GM12878 (cell line): ENCODE measurements around a stretch of chr15.

DNA sequence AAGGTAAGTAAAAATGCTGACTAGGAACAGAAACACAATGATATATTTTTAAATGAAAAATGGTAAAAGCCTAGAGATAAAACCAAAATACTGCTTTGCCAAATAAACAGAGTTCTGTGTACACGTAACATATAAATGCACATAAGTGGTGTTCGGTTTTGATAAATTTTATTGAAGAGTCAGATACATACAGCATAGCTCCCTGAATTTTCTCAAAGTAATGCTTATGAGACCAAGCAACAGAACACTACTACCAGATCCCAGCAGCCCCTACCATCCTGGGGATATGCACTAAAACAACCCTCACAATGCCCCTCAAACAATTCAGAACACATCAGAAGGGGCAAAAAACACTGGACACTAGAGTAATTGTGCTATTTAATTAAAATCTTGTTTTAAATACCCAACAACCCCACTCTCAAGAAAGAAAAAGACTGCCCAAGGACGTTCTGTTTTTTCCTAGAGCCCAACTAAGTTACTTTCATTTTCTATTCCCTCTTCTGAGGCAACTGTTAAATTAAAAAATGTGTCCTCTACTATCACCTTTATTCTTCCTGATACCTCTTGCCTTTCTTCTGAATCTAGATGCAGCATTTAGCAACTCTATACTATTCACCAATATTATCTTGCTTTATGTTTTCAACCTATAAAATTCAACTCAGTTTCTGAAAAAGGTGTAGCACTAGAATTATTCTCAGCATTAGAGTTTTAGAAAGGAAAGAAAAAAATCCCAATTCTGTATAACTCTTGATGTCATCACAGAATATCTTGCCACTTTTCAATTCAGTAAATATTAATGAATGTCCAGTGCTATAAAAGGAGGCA, 120.9 kb downstream of the ADAM10 start:
- RAMPAGE, long total RNA = no peak
- RRBS, 2 experiments = no CpG with 5 or more reads among the region's 3 CpGs
CAGE:
- cytosol, long polyA minus RNA = no peak
- cytosol, long polyA plus RNA = no peak
- long polyA plus RNA = no peak
- nucleolus, long total RNA = no peak
- nucleus, long polyA plus RNA = no peak
- nucleus, long total RNA = no peak

DNA sequence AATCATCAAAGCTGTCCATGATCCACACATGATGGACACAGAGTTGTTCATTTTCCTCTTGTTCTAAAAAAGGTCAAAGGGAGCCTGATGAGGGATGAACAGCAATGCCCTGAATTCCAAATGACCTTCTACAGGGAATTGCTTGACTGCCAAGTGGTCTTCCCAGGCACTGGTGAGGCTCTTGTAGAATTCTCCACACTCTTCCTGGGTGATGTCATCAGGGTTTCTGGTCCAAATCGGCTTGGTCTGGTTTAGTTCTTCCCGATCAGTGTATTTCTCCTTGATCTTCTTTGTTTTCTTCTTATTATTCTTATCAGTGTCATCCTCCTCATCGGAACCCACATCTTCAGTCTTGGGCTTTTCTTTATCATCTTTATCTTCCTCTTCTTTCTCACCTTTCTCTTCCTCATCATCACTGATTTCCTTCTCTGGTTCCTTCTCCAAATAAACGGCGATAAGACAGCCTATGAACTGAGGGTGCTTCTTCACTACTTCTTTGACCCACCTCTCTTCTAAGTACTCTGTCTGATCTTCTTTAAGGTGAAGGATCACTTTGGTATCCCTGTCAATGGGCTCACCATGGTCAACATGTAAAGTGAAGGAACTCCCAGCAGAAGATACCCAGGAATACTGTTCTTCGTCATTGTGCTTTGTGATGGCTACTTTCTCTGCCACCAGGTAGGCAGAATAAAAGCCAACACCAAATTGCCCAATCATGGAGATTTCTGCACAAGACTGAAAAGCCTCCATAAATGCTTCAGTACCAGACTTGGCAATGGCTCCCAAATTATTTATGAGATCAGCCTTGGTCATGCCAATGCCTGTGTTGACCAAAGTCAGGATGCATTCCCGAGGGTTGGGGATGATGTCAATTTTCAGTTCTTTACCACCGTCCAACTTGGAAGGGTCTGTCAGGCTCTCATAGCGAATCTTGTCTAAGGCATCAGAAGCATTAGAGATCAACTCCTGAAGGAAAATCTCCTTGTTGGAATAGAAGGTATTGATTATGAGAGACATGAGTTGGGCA, 57.1 kb downstream of the ADAM10 start:
- RAMPAGE, long total RNA = no peak
- RRBS, 2 experiments = no CpG with 5 or more reads among the region's 9 CpGs
CAGE:
- cytosol, long polyA minus RNA = no peak
- cytosol, long polyA plus RNA = no peak
- long polyA plus RNA = no peak
- nucleolus, long total RNA = no peak
- nucleus, long polyA plus RNA = no peak
- nucleus, long total RNA = no peak

- RAMPAGE, long total RNA = no peak
- RRBS, 2 experiments = no CpG with 5 or more reads among the region's 2 CpGs
CAGE:
- cytosol, long polyA minus RNA = no peak
- cytosol, long polyA plus RNA = no peak
- long polyA plus RNA = no peak
- nucleolus, long total RNA = no peak
- nucleus, long polyA plus RNA = no peak
- nucleus, long total RNA = no peak
These were observed 17.8 kb downstream of the ADAM10 start for GRCh38 chr15:58731729-58732103.

DNA sequence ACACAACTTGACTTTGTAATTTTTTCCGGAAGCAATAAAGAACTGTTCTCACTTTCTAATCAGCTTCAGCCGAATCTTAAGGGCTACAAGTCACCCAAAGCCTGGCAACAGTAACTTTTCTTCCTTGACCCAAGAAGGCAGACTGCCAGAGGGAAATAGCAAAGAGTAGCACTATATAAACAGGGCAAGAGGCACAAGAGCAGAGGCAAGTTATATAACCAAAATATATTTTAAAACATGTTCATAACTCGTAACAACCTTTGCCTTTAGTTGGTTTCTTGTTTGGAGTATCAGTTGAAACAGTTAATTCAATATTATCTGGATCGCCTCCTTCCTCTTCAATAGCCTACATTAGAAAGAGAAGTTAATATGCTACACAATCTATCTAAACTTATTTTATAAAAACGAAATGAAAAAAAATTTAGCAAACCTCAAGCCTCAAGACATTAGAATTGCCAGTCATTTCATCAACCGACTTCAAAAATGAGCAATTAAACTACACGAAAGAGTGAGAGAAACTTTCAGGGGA, 1.3 kb downstream of the SLTM start:
- RAMPAGE, long total RNA = no peak
- RRBS, 2 experiments = no CpG with 5 or more reads among the region's 7 CpGs
CAGE:
- cytosol, long polyA minus RNA = no peak
- cytosol, long polyA plus RNA = no peak
- long polyA plus RNA = no peak
- nucleolus, long total RNA = no peak
- nucleus, long polyA plus RNA = no peak
- nucleus, long total RNA = no peak

GRCh38 chr15:58988252-58988542, 734 bp downstream of the RNF111 start:
- RAMPAGE, long total RNA = no peak
- RRBS, 2 experiments = no CpG with 5 or more reads among the region's 16 CpGs
CAGE:
- cytosol, long polyA minus RNA = no peak
- cytosol, long polyA plus RNA = no peak
- long polyA plus RNA = no peak
- nucleolus, long total RNA = no peak
- nucleus, long polyA plus RNA = no peak
- nucleus, long total RNA = no peak

DNA sequence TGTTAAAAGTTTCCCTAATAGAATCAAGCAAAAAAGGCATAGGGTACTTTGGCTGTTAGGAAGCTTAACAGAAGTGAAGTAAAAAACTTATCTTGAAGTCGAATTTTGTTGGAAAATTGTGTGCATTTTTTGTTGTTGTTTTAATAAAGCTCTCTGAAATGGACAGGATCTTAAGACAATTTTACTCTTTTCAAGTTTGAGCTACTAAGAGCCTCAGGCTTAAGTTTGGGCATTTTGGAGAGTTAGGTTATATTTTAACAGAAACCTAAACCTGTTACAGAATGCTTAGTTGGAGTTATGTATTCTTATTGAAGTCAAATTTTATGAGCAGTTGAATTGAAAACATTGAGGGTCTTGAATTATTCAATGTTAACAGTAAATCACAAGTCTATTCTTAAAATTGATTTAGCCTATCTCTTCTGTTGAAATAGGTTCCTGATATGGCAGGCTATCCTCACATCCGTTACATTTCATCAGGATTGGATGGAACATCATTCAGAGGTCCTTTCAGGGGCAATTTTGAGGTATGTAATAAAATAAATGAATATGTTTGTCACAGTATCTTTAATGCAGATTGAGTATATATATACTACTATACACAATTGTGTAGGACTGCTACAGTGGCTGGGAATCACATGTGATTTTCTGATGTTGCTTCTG, 15.6 kb upstream of the CCNB2 start:
- RAMPAGE, long total RNA = no peak
- RRBS, 2 experiments = no CpG with 5 or more reads among the region's 2 CpGs
CAGE:
- cytosol, long polyA minus RNA = no peak
- cytosol, long polyA plus RNA = no peak
- long polyA plus RNA = no peak
- nucleolus, long total RNA = no peak
- nucleus, long polyA plus RNA = no peak
- nucleus, long total RNA = no peak

GRCh38 chr15:59169201-59170034, 37.2 kb upstream of the LDHAL6B start:
- RAMPAGE, long total RNA = no peak
- RRBS, 2 experiments = no CpG with 5 or more reads among the region's 8 CpGs
CAGE:
- cytosol, long polyA minus RNA = no peak
- cytosol, long polyA plus RNA = no peak
- long polyA plus RNA = no peak
- nucleolus, long total RNA = no peak
- nucleus, long polyA plus RNA = no peak
- nucleus, long total RNA = no peak

GRCh38 chr15:59189317-59190019, 17.2 kb upstream of the LDHAL6B start:
- RAMPAGE, long total RNA = no peak
- RRBS, 2 experiments = no CpG with 5 or more reads among the region's 12 CpGs
CAGE:
- cytosol, long polyA minus RNA = no peak
- cytosol, long polyA plus RNA = no peak
- long polyA plus RNA = no peak
- nucleolus, long total RNA = no peak
- nucleus, long polyA plus RNA = no peak
- nucleus, long total RNA = no peak

GRCh38 chr15:59199921-59200617, 6.6 kb upstream of the LDHAL6B start:
- RAMPAGE, long total RNA = no peak
- RRBS, 2 experiments = no CpG with 5 or more reads among the region's 6 CpGs
CAGE:
- cytosol, long polyA minus RNA = no peak
- cytosol, long polyA plus RNA = no peak
- long polyA plus RNA = no peak
- nucleolus, long total RNA = no peak
- nucleus, long polyA plus RNA = no peak
- nucleus, long total RNA = no peak

DNA sequence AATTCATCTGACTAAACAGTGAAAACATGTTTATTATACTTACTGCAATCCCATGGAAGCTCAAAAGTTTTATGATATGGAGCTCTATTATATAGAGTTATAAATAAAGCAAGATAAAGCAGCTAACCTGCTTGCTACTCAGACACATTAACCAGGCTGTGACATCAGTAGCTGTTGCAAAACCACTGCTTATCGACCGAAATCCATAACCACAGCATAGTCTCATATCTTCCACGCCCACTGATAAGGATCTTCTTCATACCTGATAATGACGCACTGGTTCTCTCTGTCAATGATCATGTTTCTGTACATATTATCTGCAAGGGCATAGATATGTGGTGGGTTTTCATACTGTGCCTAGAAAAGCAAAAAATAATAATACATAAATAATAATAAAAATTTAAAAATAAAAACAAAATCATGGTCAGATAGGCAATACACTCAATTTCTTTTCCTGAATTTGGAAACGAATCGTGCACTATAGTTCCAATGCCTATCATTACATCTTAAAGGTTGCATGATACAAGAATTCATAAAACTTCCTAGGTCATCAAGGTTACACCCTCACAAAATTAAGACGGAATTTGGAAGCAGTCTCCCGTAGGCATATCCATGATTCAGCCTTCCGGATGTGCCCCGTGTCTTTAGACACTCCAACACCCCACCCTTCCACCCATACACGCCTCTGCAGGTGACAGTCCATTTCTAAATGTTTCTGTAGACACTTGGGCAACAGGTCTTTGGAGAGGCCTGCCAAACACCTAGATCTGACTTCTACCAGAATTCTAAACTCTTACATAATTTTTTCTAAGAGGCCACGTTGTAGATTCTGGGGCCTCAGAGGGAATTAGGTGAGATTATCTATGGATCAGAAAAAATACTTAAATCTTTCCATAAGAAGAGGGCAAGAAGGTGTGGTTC, 49.6 kb downstream of the LDHAL6B start:
- RAMPAGE, long total RNA = no peak
- RRBS, 2 experiments = no CpG with 5 or more reads among the region's 12 CpGs
CAGE:
- cytosol, long polyA minus RNA = no peak
- cytosol, long polyA plus RNA = no peak
- long polyA plus RNA = no peak
- nucleolus, long total RNA = no peak
- nucleus, long polyA plus RNA = no peak
- nucleus, long total RNA = no peak

- RAMPAGE, long total RNA = no peak
- RRBS, 2 experiments = no CpG with 5 or more reads among the region's 6 CpGs
CAGE:
- cytosol, long polyA minus RNA = no peak
- cytosol, long polyA plus RNA = no peak
- long polyA plus RNA = no peak
- nucleolus, long total RNA = no peak
- nucleus, long polyA plus RNA = no peak
- nucleus, long total RNA = no peak
These were observed 65.2 kb downstream of the LDHAL6B start for GRCh38 chr15:59271795-59272256.

DNA sequence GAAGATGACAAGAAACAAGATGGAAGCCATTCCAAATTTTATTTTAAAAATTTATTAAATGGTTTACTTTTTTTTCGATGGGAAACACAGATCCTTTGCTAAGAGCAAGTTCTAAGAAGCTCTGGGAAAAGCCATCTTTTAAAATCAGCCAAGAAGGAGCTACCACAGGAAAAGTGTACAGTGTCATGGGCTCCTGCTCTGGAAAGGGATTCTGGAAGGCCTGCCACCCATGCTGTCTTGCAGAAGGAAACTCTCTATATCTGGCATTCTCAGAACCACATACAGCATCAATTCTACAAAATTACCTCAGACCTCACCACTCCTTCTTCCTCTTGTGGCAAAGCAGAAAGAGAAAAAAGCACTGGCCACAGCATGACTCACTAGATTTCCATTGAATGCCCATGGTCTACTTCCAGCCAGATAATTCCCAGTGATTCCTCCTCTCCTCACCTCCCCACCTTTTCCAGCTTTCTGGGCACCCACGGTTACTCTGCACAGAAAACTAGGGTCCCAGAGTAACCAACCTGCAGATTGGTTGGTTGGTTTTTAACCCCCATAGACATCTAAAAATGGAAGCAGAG, 67.4 kb downstream of the LDHAL6B start:
- RAMPAGE, long total RNA = no peak
- RRBS, 2 experiments = no CpG with 5 or more reads among the region's 2 CpGs
CAGE:
- cytosol, long polyA minus RNA = no peak
- cytosol, long polyA plus RNA = no peak
- long polyA plus RNA = no peak
- nucleolus, long total RNA = no peak
- nucleus, long polyA plus RNA = no peak
- nucleus, long total RNA = no peak

DNA sequence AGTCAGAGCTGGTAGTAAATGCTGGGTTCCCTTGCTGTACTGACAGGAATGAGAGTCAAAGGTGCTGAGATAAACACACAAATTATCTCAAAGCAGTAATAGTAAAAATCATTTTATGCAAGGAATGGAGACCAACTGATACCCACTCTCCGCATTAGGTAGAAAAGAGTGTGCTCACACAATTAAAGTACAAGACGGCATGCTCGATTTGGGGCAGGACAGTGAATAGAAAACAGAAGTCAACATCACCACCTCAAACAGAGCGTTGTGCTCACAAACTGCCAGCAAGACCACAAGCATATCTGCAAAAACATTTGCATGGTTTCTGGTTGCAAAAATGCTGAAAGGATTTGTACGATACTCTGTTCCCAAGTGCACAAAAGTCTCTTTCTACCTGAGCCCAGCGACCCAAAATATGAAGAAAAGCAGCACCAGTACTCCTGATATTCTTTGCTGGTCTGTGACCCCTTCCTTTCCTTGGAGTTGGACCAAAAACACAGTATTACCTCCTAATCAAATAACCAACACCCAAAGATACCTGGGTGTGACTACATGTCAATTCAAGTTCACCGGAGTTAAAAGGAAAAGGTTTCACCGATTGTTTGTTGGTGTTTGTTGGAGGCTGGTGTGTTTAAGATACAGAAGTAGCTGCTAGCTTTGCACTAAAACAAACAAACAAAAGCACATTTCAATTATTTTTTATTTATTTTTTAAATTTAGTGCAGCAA, 81.7 kb downstream of the MYO1E start:
- RAMPAGE, long total RNA = no peak
- RRBS, 2 experiments = no CpG with 5 or more reads among the region's 8 CpGs
CAGE:
- cytosol, long polyA minus RNA = no peak
- cytosol, long polyA plus RNA = no peak
- long polyA plus RNA = no peak
- nucleolus, long total RNA = no peak
- nucleus, long polyA plus RNA = no peak
- nucleus, long total RNA = no peak

DNA sequence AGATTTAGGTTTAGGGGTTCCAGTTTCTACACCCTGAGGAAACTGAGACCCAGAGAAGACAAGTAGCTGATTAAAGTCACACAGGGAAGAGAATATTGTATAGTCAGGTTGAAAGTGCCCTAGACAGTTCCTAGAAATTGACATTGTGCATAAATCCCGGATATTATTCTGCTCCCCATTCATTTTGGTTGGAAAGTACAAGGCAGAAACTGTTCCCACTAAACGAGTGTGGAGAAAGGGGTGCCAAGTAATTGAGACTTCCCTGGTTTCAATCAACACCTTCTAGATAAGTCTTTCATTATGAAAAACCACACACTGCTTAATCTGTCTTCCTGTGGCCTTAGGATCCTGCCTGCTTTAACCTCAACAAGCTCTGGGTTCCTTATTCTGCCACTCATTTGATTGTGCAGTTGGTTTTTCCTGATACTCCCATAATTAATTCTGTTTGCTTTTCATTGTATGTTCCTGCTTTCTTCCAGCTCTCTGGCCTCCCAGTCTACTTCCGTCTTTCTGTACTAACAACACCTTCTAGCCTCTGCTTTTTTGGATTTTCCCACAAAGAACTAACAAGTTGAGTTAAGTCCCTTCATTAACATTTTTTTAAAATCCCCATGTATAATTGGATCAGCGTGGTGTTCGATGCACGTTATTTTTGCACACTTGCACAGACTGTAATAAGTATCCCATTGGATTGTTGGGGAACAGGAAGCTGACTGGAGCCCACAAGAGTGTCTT, 20.3 kb upstream of the GCNT3 start:
- RAMPAGE, long total RNA = no peak
- RRBS, 2 experiments = no CpG with 5 or more reads among the region's 6 CpGs
CAGE:
- cytosol, long polyA minus RNA = no peak
- cytosol, long polyA plus RNA = no peak
- long polyA plus RNA = no peak
- nucleolus, long total RNA = no peak
- nucleus, long polyA plus RNA = no peak
- nucleus, long total RNA = no peak

DNA sequence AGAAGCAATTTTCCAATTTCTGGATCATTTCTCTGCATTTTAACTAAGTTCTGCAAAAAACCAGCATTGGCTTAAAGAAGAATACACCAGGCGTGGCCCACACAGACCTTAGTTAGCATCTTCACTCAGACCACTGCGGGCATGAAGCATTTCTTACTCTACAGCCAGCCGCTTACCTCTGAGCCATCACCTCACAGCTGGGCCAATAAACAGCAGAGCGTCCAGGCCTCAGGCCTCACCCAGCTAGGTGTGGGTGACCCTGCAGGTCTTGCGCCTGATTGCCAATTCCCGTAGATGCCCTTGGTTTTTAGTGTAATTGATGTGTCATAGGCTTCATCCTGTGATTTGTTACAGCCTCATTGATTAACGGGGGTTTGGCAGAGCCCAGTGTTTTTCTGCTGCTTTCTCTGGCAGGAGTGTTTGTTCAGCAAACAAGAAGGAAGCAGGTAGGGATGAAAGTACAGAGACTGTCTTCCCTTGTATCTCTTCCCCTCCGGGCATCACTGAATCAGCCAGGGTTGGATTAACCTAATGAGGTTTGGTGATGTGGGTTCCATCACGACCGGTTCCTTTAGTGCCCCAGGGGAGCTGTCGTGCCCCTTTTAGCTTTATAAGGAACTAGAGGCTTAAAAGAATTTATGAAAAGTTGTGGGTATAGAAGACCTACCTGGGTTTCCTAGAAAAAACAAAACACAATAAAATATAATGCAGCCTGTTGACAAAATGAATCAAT, 49.6 kb upstream of the BNIP2 start:
- RAMPAGE, long total RNA = no peak
- RRBS, 2 experiments = 23 to 71% methylated on average over 1 to 3 of the region's 11 CpGs
CAGE:
- cytosol, long polyA minus RNA = no peak
- cytosol, long polyA plus RNA = no peak
- long polyA plus RNA = no peak
- nucleolus, long total RNA = no peak
- nucleus, long polyA plus RNA = no peak
- nucleus, long total RNA = no peak

DNA sequence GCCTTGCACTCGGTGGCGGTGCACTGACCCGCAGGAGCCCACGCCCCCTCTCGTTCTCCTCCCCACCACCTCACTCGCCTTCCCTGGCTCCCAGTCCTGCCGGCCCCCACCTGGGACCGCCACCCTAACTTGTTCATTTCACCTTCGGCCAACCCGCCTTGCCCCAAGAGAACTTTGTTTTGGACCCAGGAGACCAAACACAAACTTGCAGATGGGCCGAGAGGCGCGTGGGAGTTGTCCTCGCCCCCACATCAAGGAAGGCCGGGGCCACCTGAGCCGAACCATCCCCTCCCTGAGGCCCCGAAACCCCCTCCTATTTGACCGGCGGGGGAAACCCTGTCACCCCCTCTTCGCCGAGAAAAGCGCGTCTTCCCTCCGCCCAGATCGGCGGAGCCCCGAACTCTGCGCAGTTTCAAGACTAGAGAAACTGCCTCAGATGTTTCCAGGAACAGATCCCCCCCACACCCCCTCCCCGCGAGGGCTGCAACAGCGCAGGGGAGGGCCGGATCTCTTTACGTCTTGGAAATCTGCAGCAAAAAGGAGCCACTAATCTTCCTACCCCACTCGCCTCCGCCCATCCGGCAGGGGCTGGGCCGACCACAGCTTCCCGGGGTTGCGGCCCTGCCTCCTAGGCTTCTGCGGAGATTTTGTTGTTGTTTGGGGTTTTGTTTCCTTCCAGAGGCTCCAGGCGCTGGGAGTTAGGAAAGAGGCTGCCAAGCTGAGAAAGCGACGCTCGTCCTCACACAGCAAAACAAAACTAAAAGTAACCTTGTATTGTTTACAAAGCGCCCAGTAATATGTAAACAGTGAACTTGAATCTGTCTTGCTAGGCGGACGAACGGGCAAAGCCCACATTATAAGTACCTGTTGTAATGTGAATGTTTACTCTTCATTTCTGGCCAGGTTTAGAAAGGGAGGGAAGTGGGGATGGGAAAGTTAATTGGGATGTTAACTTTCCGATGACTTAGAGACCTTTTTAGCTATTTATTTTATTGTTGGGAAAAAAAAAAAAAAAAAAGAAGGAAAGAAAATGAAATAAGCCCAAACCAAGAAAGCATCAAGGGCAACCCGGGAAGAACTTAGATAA, 2.1 kb downstream of the FOXB1 start:
- RAMPAGE, long total RNA = no peak
- RRBS, 2 experiments = 4 to 10% methylated on average over 10 to 12 of the region's 50 CpGs
CAGE:
- cytosol, long polyA minus RNA = no peak
- cytosol, long polyA plus RNA = no peak
- long polyA plus RNA = no peak
- nucleolus, long total RNA = no peak
- nucleus, long polyA plus RNA = no peak
- nucleus, long total RNA = no peak

GRCh38 chr15:60350970-60351447, 46.8 kb downstream of the ANXA2 start:
- RAMPAGE, long total RNA = no peak
- RRBS, 2 experiments = no CpG with 5 or more reads among the region's 4 CpGs
CAGE:
- cytosol, long polyA minus RNA = no peak
- cytosol, long polyA plus RNA = no peak
- long polyA plus RNA = no peak
- nucleolus, long total RNA = no peak
- nucleus, long polyA plus RNA = no peak
- nucleus, long total RNA = no peak

GRCh38 chr15:60379511-60380231, 18.1 kb downstream of the ANXA2 start:
- RAMPAGE, long total RNA = no peak
- RRBS, 2 experiments = no CpG with 5 or more reads among the region's 7 CpGs
CAGE:
- cytosol, long polyA minus RNA = no peak
- cytosol, long polyA plus RNA = no peak
- long polyA plus RNA = no peak
- nucleolus, long total RNA = no peak
- nucleus, long polyA plus RNA = no peak
- nucleus, long total RNA = no peak

- RAMPAGE, long total RNA = no peak
- RRBS, 2 experiments = no CpG with 5 or more reads among the region's 15 CpGs
CAGE:
- cytosol, long polyA minus RNA = start-site peak on the minus strand at chr15:60496562-60496568, 57 reads; start-site peak on the minus strand at chr15:60496682-60496690, 35 reads; start-site peak on the minus strand at chr15:60496811-60496818, 19 reads; start-site peak on the minus strand at chr15:60496876-60496882, 45 reads
- cytosol, long polyA plus RNA = no peak
- long polyA plus RNA = no peak
- nucleolus, long total RNA = no peak
- nucleus, long polyA plus RNA = no peak
- nucleus, long total RNA = no peak
These were observed 17.6 kb upstream of the ICE2 start for GRCh38 chr15:60496330-60497250.